ENCODE data around the genes BAG3, INPP5F and PLPP4.

GRCh38 chr10:119441837-119442870, 100.4 kb downstream of the RGS10 start:
- PRO-cap, result no peak
- RAMPAGE, long total RNA, 2 experiments, result no peak in any of the 2 experiments

- PRO-cap, result no peak
- RAMPAGE, long total RNA, 2 experiments, result no peak in any of the 2 experiments
These were observed 40.8 kb downstream of the RGS10 start for GRCh38 chr10:119501634-119502181.

- PRO-cap, result no peak
- RAMPAGE, long total RNA, 2 experiments, result no peak in any of the 2 experiments
These were observed 23.1 kb downstream of the RGS10 start for GRCh38 chr10:119519264-119520000.

DNA sequence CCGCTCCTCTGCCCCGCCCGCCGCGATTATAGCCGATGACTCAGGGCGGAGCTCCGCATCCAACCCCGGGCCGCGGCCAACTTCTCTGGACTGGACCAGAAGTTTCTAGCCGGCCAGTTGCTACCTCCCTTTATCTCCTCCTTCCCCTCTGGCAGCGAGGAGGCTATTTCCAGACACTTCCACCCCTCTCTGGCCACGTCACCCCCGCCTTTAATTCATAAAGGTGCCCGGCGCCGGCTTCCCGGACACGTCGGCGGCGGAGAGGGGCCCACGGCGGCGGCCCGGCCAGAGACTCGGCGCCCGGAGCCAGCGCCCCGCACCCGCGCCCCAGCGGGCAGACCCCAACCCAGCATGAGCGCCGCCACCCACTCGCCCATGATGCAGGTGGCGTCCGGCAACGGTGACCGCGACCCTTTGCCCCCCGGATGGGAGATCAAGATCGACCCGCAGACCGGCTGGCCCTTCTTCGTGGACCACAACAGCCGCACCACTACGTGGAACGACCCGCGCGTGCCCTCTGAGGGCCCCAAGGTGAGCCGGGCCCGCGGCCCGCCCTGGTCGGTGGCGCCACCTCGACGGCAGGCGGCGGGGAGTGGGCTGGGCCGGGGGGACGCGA, at the start of gene BAG3:
TSS of gene BAG3 (plus strand) at position 56 of the 616 bp plus-strand sequence.
- PRO-cap, result bidirectional peak, plus-strand start at position 248 of the sequence, minus-strand start outside the sequence
- RAMPAGE, long total RNA, 2 experiments, result start-site peak on the plus strand in 1 of 2 experiments, centred at position 75 of the sequence, 23 reads per replicate

DNA sequence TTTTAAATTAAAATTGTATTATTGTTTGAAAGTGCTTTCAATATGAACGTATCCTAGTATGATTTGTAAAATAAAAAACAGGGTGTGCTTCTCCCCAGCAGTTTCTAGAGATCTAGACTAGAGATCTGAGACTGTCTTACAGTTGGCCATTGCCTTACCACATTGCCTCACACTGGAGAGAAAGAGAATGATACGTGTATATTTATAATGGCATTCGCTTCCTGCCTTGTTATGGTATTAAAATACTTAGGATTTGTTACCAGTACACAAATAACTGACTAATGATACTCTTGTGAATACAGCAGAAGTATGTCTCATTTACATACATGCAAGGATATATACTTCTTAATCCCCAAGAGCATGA, 1.3 kb downstream of the BAG3 start:
- PRO-cap, result unidirectional peak, minus-strand start at position 114 of the sequence; unidirectional peak, minus-strand start at position 174 of the sequence
- RAMPAGE, long total RNA, 2 experiments, result no peak in any of the 2 experiments

DNA sequence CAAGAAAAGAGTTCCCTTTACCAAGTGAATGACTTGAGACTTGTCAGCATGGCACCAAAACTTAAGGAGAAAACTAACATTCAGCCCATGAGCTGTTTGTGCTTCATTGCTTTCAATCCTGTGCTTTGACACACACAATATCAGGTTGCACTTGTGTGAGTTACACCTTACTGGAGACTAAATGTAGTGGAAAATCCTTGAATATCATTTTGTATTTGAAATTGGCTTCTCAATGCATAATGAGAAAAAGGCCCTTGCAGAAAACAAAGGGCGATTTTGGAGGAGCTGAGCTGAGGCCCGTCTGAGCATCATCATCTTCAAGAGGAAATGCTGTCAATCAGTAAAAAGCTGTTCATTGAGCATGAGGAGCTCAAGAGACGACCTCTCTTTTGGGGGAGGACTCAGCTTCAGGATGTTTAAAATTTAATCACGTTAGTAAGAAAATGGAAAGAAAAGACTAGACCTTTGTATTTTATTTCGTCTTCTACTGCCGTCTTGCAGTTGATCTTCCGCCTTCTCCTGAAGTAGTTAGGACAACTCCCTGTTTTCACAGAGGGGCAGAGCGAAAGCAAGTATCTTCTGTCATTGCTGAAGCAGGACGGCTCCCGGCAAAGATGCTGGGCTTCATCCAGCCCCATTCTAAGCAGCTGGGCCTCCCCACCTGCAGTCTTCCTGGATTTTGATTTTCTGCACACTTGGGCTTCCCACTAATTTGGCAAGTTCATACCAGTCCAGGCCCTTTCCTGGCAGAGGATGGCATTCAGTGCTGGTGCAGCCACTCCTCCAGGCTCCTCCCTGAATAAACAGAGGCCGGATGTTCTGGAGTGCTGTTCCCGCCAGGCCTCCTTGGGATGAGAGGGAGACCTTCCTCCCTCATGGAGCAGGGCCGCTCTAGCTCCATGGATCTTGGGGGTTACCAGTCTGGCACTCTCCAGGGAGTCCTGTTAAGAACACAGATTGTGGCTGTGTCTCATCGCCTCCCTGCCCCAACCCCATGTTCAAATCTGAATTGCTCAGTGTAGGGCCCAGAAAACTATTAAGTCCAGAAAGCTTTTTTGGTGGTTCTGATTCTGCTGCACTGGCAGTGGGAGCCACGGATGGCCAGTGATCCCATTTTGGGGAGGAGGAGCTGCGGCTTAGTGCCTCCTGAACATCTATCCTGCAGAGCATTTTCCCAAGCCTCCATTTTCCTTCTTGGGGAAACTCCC, 3.2 kb downstream of the BAG3 start:
- PRO-cap, result bidirectional peak, plus-strand start at position 849 of the sequence, minus-strand start at position 693 of the sequence
- RAMPAGE, long total RNA, 2 experiments, result no peak in any of the 2 experiments

GRCh38 chr10:119725607-119726728, at the start of gene INPP5F:
Gene INPP5F, plus strand, starts transcription at chr10:119726050.
- PRO-cap, result bidirectional peak, plus-strand start at chr10:119726051, minus-strand start at chr10:119725792; unidirectional peak, plus-strand start at chr10:119726288
- RAMPAGE, long total RNA, 2 experiments, result no peak in any of the 2 experiments

DNA sequence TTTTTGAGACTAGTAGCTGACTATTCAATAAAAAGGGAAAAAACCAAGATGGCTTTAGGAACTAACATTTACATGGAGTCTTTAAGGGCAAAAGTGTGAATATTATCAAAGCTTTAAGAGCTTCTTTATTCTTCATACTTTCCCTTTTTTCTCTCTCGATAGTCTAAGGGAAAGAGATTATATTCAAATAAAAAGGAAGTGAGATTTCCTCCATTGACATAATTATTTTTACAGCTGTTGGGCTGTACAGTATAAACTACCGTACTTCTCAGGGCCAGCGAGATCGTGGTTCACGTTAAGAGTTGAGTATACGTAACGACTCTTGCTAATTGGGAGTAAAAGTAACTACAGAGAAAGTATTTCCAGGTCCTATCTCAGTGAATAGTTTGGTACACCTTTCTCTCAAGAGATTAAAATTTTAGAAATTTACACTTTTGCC, 57.7 kb downstream of the INPP5F start:
- PRO-cap, result no peak
- RAMPAGE, long total RNA, 2 experiments, result no peak in any of the 2 experiments

DNA sequence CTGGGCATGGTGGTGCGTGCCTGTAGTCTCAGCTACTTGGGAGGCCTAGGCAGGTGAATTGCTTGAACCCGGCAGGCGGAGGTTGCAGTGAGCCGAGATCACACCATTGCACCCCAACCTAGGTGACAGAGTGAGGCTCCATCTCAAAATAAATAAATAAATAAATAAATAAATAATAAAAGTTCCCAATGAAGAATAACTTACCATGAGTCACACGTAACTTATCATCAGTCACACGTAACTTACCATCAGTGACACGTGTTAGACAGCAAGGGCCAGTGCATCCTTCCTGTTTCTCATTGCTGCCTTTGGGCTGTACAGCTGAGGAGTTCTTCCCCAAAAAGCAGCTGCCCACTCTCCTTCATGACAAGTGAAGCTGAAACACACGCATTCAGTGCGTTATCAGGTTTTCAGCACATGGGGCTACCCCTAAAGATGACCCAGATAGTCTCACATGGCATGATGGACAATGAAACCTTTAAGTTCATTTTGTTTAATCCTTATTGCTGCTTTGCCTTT, 58.3 kb downstream of the MCMBP start:
- PRO-cap, result no peak
- RAMPAGE, long total RNA, 2 experiments, result no peak in any of the 2 experiments

- PRO-cap, result no peak
- RAMPAGE, long total RNA, 2 experiments, result no peak in any of the 2 experiments
These were observed 31.9 kb downstream of the MCMBP start for GRCh38 chr10:119840707-119841263.

GRCh38 chr10:120355054-120355408, 102.0 kb upstream of the PLPP4 start:
- PRO-cap, result no peak
- RAMPAGE, long total RNA, 2 experiments, result start-site peak on the minus strand in 1 of 2 experiments, at chr10:120355221-120355226 at its widest, 46 reads per replicate

DNA sequence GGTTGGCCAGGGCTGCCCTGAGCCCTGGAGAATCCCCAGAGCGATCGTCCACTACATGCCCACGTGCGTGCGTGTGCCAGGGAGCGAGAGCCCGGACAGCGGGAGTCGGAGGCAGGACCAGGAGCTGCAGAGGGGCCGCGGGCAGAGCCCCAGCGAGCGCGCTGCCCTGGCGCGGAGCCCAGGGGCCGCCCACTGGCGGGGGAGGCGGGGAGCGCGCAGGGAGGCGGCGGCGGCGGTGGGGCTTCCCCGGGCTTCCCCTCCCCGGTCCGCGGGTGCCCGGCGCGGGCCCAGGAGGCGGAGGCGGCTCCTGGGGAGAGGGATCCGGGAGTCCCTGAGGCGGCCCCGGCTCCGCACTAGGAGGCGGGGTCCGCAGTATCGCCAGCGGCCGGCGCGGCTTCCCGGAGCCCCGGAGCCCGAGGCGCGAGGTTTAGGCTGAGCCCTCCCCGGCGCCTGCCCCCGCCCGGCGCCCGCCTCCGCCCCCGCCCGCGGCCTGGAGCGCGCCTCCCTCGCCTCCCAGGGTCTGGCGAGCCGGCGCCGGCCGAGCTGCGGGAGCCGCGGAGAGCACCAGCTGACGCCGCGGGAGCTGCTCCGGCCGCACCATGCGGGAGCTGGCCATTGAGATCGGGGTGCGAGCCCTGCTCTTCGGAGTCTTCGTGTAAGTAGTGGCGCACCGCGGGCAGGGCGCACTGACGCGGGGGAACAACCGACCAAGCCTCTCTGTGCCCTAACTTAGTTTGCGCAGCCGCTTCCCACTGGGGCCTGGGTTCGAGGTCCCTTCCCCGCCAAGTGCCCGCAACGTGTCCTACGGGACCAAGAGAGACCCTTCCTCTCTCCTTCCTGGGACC, at the start of gene PLPP4:
TSS of gene PLPP4 (plus strand) at position 521 of the 845 bp plus-strand sequence.
- PRO-cap, result no peak
- RAMPAGE, long total RNA, 2 experiments, result no peak in any of the 2 experiments

- PRO-cap, result no peak
- RAMPAGE, long total RNA, 2 experiments, result no peak in any of the 2 experiments
These were observed 183.2 kb downstream of the WDR11 start for GRCh38 chr10:121034309-121034730.

DNA sequence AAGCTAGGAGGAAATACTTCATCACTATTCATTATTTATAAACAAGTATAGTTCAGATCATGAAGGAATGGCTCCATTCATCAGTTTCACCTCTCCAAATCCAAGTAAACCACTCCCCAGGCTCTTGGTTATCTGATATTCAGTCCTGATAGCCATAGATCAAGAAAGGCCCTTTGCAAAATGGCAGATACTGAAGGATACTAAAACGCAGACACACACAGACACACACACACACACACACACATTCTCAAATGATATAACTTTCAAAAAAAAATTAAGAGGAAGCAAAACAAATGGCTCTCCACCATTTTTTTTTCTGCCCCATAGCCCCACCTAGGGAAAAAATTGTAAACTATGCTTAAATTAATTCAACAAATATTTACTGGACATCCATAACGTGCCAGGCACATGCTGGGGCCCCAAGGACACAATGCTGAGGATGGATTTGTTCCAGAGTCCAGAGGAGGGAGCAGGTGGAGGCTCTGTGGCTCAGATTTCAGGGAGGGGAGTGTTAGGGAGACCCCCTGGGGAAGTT, 261.3 kb downstream of the WDR11 start:
- PRO-cap, result no peak
- RAMPAGE, long total RNA, 2 experiments, result no peak in any of the 2 experiments

GRCh38 chr10:121339990-121340714, 258.1 kb downstream of the FGFR2 start:
- PRO-cap, result no peak
- RAMPAGE, long total RNA, 2 experiments, result no peak in any of the 2 experiments

DNA sequence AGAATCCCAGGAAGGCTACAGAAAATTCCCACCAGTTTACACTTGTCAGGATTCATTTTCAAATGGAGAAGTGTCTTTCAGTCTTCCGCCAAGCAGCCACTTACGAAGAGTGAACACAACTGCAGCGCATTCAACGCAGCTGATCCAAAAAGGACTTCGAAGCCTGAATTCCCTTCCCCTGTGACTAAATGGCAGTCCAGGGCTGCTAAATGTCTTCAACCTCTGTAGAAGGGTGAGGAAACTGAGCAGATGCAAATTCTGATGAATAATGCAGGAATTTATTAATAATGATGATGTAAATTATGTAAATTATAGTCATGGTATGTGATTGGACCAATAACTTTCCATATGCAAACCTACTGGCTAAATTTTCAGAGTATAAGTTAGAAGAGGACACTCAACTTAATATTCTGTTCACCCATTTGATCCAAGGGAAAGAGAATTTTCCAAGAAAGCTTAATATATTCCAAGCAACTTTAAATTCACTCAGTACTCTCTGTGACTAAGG, 3.7 kb downstream of the FGFR2 start:
- PRO-cap, result no peak
- RAMPAGE, long total RNA, 2 experiments, result no peak in any of the 2 experiments

DNA sequence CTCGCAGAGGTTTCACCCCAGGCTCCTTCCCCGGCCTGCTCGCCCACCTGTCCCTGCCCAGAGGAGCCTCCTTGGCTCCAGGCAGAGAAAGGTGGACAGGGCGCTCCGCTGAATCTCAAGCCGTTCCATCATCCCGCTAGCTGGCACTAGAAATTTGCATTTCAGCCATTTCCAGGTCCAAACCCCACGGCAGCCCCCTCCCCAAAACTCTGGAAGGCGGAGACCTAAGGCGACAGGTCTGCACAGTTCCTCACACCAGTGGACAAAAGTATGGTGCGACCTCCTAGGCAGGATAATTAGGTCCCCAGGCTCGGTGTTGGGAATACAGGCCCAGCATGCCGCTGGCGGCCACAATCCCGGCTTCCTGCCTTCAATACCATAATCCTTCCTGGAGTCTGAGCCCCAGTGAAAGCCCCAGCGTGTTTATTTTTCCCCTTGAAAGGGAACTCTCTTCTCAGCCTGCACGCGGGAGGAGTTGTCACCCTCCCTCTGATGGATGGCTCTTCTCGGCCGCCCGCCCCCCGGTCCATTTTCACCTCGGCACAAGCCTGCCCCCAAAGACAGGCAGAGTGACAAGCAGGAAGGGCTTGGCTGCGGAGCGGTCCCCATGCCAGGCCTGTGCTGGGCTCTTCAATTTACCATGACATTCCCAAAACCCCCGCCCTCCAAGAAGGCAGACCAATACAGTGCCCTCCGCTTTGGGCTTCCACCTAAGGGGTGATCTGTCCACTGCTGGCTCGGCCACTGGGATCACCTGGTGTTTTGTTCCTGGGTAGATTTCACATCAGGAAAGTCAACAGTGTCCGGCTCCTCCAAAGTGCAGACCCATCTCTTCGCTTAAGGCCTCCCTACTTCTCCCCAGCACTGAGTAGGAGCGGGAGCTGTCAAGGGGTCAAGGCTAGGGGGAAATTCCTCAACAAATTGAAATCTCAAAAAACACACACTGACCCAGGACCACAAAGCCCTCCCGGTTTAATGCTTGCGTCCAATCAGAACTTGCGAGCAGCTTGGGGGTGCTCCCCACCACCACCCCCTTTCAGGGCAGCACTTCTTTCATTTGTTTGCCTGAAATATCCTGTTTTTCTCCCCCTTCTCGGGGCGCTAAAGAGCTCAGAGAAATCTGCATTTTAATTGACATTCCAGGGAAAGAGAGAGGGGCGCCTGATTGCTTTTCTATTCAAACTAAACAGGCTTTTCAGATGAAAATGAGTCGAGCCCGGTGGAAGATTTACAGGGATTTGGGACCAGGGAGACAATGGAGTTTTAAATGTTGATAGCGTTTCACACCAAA, 2.1 kb downstream of the FGFR2 start:
- PRO-cap, result no peak
- RAMPAGE, long total RNA, 2 experiments, result no peak in any of the 2 experiments

DNA sequence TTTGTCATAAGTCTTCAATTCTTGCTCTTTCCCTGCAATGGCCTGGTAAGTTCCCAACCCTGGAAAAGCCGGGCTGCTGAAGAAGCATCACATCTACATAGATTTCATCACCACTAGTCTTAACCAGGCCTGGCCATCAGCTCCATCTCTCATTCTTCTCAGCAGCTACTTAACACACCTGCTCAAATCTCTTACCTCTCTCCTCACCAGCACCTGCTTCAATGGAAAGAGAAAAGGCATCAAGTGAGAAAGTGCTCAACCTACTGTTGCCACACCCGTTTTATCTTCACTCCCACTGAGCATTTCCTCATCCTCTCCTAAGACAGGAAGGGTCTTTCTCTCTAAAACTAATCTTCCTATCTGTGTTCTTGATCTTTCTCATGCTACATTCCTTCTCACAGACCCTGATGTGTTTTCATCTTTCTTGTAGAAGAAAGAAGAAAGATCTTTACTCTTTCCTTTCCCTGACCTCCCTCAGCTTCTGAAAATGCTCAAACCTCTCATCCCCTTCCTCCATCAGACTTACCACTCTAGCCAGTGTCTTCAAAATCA, 148.6 kb downstream of the ATE1 start:
- PRO-cap, result no peak
- RAMPAGE, long total RNA, 2 experiments, result no peak in any of the 2 experiments

GRCh38 chr10:121921502-121921963, 6.3 kb downstream of the ATE1 start:
- PRO-cap, result no peak
- RAMPAGE, long total RNA, 2 experiments, result no peak in any of the 2 experiments

DNA sequence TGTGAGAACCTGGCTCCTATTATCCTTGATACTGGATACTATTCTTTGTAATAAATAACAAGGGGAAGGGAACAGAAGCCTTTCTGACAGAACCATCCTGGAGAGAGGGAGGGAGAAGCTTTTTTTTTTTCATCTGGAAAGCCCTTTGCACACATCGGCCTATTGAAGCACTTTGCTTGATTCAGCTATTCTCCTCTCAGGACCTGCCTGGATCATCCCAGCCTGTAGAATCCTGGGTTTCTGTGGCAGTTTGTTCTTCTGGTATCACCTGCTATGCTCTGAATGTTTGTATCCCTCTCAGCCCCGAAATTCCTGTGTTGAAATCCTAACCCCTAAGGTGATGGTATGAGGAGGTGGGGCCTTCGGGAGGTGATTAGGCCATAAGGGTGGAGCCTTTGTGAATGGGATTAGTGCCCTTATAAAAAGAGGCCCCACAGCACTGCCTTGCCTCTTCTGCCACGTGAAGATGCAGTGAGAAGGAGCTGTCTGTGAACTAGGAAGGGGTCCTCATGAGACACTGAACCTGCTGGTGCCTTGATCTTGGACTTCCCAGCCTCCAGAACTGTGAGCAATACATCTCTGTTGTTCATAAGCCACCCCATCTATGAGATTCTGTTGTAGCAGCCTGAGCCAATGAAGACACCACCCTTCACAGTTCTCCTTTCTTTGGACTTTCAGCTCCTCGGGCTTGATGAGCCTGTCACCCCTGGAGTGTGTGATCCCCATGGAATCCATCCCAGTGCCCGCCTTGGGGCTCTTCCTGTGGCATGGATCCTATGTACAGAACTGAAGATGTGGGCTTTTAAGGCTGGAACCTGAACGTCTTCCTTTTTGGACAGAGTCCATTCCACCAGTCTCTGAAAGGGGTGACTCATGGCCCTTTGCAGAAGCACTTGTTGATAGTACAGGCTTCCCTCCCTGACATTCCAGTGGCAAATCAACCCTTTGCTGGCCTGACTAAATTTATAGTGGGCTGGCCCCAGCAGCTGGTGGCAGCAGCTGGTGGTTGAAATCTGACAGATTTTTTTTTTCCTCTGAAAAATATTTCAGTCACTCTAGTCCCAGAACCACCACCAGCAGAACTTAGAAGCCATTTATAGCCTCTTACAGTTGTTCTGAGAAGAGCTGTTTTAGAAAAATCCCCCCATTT, 138.0 kb downstream of the TACC2 start:
- PRO-cap, result bidirectional peak, plus-strand start at position 966 of the sequence, minus-strand start at position 856 of the sequence
- RAMPAGE, long total RNA, 2 experiments, result no peak in any of the 2 experiments